ENCODE results near the gene RGPD5.

DNA sequence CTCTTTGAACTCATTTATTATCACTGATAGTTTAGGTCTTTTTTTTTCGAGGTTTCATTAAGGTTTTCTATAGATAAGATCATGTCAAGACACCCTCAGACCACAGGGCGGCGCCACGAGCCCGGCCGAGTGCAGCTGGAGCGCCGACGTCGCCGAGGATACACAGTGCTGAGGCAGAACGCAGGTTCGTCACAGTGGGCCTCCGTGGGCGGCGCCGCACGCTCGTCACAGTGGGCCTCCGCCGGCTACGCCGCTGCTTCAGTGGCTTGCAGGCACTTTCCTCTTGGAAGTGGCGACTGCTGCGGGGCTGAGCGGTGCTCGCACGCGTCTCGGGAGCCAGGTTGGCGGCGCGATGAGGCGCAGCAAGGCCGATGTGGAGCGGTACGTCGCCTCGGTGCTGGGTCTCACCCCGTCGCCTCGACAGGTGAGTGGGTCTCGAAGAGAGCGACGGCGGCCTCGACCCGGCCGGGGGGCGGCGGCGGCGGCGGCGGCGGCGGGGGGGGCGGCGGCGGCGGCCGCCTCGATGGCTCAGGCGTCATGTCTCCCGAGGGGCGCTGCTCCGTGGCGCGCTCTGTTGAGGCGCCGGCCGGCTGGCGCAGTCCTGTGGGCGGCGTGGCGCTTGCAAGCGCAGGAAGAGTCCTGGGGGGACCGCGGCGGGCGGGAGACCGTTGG lies at the start of gene RGPD5:
RGPD5 (plus strand) TSS at position 192 of the 672 bp plus-strand sequence.
- CAGE, long polyA plus RNA = no peak
- RRBS = 1% methylated on average over 9 of the region's 82 CpGs

DNA sequence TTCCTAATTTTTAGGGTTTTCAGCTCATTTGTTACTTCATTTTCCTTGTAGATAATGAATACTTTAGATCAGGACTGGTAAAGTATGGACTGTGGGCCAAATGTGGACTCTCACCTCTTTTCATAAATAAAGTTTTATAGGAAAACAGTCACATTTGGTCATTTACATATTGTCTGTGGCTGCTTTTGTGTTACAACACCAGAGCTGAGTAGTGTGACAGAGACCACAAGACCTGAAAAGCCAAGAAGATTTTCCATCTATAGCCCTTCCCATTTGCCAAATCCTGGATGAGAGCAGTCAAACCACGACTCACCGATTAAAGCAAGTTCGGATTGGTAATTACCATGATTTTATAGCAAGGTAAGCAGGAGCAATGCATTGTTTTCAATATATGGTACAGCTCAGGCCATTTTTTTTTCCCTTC lies 9.3 kb upstream of the MALL start:
- CAGE, long polyA plus RNA = no peak
- RRBS = no CpG with 5 or more reads among the region's 3 CpGs

DNA sequence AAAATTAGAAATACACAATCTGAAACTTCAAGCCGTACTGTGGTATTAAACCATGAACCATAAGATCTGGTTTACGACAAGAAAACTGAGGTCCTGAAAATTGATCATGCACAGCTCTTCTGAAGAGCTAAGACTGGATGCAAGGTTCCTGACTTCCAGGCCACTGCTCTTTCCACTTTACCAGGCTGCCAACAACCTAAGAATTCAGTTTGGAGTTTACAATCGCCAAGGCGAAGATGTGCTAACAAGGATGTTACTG lies 772 bp downstream of the MTLN start:
- CAGE, long polyA plus RNA = no peak
- RRBS = no CpG with 5 or more reads among the region's 4 CpGs

DNA sequence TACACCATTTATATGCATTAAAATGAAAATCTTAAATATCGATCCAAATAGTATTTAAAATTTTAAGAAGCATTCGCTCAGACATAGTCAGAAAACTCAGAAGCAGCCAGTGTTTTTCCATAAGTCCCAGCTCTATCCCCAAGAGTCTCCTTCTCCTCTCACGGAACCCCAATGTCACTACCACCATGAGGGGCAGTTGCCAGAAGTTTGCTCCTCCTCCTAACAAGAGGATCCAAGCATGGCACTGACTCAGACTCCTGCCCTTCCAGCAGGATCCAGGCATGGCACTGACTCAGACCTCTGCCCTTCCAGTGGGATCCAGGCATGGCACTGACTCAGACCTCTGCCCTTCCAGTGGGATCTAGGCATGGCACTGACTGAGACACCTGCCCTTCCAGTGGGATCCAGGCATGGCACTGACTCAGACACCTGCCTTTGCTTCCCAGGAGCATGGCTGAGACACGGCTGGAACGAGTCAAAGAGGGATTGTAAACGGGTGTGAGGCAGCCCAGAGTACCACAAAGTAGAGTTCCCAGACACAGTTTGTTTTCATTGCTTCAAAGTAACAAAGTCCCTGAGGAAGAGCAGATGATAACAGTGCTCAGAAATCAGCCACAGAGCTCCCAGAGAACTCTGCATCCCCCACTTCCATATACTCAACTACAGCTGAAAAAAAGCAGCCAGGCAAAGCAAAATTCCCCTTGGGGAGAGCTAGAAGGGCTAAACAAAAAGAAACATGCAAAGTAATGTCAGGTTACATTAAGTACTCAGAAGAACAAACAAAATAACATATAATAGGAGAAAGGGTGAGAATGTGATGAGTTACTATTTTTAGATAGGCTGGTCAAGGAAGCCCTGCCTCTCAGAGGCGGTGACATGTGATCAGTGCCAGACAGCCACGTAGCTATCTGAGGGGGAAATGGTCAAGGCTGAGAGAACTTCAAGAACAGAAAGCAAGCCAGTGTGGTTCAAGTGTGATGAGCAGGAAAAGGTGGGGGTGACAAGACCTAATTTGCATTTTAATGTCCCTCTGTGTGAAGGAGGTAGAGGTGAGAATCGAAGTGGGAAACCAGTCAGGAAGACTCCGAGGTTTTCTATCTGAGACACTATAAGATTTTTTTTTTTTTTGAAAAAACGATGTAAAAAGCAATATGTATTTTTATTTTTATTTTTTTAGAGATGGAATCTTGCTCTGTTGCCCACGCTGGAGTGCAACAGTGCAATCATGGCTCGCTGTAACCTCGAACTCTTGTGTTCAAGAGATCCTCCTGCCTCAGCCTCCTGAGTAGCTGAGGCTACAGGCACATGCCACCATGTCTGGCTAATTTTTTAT lies 2.9 kb downstream of the BUB1 start:
- CAGE, long polyA plus RNA = no peak
- RRBS = no CpG with 5 or more reads among the region's 14 CpGs

GRCh38 chr2:111122077-111123018 lies 1.6 kb downstream of the BCL2L11 start:
- CAGE, long polyA plus RNA = no peak
- RRBS = 1% methylated on average over 53 of the region's 123 CpGs

DNA sequence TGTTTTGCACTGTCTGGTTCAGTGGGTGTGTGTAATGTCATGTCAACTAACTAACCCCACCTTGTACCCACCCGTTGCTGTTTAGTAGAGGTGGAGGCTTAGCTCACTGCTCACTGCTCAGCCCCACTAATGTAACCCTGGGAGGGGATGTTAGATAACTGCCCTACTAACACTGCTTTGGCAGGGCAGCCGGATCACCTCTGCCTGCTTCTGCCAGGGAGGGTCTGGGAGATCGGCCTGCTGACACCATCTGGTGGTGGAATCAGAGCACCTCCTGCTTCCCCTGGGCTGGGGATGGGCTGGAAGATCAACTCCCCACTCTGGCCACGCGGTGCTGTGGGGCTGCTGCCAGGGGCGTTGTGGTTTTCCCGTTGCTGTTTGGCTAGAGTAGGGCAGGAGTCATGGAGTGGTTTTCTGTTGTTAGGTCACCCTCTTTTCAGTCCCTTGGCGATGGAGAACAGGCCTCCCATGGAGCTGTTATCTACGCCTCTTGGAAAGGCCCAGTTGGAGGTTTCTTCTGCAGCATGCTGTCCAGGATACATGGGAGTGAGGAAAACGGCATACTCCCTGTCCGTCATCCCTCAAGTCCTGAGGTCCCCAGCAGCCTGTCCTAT lies 15.1 kb downstream of the BCL2L11 start:
- CAGE, long polyA plus RNA = no peak
- RRBS = no CpG with 5 or more reads among the region's 11 CpGs

DNA sequence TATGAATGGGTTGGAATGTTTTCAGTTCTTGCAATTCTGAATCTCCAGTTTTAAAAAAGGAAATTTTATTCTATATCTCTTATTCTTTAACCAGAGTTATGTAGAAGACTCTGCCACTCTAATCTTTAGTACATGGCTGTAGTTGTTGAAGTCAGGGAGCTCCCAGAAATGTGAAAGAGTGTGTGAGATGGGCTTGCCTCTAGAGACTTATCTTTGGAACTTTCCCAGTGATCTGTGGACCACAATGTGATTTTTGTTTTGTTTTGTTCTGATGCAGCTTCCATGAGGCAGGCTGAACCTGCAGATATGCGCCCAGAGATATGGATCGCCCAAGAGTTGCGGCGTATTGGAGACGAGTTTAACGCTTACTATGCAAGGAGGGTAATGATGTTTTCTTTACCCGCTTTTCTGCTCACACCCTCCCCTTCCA lies 29.1 kb downstream of the BCL2L11 start:
- CAGE, long polyA plus RNA = no peak
- RRBS = no CpG with 5 or more reads among the region's 7 CpGs

DNA sequence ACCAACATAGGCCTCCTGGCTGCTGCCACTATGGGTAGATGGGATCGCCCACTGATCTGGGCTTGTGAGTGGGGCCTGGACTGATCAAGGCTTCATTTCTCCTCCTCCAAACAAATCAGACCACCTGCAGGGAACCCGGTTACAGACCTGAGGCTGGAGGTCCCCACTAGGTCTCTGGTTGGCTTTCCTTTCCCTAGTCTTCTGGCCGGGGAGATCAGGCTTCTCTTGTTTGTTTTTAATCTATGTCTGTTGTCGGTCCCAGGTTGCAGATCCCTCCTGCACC lies 253.3 kb downstream of the ANAPC1 start:
- CAGE, long polyA plus RNA = no peak
- RRBS = no CpG with 5 or more reads among the region's 4 CpGs

DNA sequence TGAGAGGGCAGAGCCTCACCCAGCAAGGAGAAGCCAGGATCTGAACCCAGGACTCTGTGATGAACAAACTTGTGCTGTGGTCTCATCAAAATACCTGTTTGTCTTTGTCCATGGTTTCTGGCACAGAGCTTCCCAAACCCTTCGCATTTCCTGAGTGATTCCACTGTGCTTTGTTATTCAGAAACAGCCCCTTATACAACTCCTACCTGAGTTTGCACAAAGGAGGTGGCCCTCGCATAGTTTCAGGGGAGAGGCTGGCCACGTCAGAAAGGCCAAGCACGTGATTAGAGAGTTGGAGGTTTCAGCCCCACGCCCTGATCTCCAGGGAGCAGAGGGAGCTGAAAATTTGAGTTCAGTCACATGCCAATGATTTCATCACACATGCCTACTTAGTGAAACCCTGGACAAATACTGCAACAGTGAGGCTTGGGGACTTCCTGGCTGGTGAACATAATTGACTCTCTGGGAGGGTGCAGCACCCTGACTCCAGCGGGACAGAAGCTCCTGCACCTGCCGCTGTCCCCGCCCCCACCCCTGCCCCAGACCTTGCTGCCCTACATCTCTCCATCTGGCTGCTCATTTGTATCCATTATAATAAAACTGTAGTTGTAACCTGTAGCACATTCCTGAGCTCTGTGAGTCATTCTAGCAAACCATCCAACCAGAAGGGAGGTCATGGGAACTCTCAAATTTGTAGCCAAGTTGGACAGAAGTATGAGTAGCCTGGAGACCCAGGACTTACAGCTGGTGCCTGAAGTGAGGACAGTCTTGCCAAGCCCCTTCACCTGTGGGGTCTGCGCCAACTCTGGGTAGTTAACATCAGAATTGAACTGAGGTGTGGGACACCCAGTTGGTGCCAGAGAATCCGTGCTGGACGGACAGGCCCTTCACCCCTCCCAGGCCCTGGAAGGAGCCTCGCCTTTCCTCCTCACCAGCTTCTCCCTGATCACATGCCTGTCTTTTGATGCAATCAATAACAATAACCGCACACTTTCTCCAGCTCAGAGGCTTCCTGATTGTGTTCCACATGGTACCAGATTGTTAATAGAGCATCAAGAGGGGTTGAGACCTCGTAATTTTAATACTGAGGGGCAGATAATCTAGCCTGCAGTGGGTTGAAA lies 224.4 kb downstream of the ANAPC1 start:
- CAGE, long polyA plus RNA = no peak
- RRBS = no CpG with 5 or more reads among the region's 14 CpGs

DNA sequence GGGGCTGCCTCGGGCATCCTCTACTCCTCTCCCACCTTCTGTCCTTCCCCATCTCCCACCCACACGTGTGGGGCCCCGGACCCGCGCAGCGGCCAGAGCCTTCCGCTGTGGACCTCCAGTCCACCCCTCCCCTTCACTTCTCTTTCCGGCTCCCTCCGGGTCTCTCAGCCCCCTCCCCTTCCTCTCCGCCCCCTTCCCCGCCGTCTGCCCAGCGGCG lies 323 bp upstream of the MERTK start:
- CAGE, long polyA plus RNA = no peak
- RRBS = 2% methylated on average over 6 of the region's 14 CpGs

DNA sequence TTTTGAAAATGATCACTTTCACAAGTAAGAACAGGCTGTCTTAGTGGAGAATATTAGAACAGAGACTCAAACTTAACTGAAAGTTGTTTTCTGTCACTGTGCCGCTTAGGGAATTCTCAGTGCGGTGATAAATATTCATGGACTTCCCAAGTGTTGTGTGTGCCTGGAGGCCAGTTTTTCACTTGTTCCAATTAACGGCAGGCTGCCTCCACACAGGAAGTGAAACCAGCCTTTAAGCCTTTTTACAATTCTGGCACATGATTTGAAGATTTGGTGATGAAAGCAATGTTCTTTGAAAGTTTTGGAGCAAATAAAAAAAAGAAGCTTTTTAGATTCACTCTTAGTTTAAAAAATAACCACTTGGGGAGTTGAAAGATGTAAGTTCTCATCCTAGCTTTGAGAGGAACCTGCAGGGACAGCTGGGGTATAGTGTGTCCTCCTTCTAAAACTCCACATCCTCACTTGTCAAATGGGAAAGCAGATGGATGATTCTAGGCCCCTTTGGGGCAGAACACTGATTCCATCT lies 8.1 kb downstream of the MERTK start:
- CAGE, long polyA plus RNA = no peak
- RRBS = no CpG with 5 or more reads among the region's 3 CpGs

DNA sequence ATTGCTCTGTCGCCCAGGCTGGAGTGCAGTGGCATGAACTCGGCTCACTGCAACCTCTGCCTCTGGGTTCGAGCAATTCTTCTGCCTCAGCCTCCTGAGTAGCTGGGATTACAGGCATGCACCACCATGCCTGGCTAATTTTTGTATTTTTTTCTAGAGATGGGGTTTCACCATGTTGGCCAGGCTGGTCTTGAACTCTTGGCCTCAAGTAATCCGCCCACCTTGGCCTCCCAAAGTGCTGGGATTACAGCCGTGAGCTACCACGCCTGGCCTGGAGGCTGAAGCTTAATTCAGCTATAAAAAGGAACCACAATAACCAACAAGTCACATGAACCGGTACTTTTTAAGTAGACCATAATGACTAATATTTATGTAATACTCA lies 49.2 kb upstream of the TMEM87B start:
- CAGE, long polyA plus RNA = no peak
- RRBS = no CpG with 5 or more reads among the region's 7 CpGs

DNA sequence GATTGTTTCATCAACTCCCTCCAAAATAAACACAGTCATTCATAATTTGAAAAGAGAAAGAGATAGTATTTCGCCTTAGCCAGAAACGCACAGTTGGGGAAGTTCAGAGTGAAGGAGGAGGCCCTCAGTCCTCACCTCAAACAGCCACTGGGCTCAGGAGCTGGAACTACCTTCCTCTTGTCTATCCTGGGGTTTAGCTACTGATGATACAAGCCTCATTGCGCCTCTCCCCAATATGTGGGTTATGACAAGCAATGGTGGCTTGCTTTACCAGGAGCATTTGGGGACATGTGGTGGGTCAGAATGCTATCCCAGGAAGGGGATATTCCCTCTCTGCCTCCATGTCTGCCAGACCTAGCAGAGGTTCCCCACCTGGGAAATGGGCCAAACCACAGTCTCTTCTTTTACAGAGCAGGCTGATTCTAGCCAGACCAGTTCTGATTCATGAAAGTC lies 22.2 kb upstream of the TMEM87B start:
- CAGE, long polyA plus RNA = no peak
- RRBS = no CpG with 5 or more reads among the region's 3 CpGs

DNA sequence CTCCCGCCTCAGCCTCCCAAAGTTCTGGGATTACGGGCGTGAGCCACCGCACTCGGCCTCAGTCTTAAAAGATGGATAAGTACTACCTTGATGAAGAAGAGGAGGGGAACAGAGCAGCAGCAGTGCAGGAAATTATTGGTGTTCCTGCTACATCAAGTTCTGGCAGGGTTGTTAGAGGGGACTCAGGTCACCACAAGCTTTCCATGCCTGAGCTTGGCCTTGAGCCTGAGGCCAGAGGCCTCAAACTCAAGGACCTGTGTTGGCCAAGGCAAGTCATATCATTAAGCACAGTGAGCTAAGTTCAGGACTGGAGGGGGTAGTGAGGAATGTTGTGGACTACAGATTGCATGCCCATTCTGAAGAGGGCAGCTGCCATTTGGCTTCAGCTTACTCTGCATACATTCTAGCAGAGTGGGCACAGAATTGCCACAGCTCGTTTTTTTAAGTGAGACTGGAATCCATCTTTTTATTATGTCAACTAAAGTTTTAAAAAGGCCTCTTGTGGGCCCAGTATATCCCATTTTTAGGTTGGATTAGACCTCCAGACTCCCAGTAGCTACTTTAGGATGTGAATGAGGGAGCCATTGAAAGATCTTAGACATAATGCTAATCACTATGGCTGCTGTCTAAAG lies 3.1 kb downstream of the TMEM87B start:
- CAGE, long polyA plus RNA = no peak
- RRBS = no CpG with 5 or more reads among the region's 6 CpGs

GRCh38 chr2:112139876-112140566 lies 1.8 kb downstream of the FBLN7 start:
- CAGE, long polyA plus RNA = no peak
- RRBS = 90% methylated on average over 4 of the region's 45 CpGs

DNA sequence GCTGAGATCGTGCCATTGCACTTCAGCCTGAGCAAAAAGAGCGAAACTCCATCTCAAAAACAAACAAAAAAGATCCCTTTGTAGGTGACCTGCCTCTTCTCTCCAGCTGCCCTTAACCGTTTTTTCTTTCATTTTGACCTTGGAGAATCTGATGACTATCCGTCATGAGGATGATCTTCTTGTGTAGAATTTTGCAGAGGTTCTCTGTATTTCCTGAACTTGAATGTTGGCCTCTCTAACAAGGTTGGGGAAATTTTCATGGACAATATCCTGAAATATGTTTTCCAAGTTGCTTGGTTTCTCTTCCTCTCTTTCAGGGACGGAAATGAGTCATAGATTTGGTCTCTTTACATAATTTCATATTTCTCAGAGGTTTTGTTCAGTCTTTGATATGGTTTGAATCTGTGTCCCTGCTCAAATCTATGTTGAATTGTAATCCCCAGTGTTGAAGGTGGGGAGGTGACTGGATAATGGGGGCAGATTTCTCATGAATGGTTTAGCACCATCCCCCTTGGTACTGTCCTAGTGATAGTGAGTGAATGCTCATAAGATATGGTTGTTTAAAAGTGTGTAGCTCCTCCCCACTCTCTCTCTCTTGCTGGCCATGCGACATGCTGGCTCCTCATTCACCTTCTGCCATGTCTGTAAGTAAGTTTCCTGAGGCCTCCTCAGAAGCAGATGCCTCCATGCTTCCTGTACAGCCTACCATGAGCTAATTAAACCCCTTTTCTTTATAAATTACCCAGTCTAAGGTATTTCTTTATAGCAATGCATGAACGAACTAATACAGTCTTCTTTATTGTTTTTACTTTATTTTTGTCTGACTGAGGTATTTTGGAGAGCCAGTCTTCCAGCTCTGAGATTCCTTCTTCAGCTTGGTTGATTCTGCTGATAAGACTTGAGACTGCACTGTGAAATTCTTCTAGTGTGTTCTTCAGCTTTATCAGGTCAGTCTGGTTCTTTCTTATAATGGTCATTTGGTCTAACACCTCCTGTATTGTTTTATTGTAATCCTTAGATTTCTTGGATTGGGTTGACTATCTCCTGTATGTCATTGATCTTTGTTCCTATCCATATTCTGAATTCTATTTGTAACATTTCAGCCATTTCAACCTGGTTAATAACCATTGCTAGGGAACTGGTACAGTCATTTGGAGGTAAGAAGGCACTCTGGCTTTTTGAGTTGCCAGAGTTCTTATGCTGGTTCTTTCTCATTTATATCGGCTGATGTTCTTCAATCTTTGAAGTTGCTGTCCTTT lies 33.6 kb downstream of the ZC3H8 start:
- CAGE, long polyA plus RNA = no peak
- RRBS = no CpG with 5 or more reads among the region's 8 CpGs

- CAGE, long polyA plus RNA = no peak
- RRBS = no CpG with 5 or more reads among the region's 2 CpGs
Measured at GRCh38 chr2:112280449-112280826, 5.0 kb downstream of the ZC3H6 start.

DNA sequence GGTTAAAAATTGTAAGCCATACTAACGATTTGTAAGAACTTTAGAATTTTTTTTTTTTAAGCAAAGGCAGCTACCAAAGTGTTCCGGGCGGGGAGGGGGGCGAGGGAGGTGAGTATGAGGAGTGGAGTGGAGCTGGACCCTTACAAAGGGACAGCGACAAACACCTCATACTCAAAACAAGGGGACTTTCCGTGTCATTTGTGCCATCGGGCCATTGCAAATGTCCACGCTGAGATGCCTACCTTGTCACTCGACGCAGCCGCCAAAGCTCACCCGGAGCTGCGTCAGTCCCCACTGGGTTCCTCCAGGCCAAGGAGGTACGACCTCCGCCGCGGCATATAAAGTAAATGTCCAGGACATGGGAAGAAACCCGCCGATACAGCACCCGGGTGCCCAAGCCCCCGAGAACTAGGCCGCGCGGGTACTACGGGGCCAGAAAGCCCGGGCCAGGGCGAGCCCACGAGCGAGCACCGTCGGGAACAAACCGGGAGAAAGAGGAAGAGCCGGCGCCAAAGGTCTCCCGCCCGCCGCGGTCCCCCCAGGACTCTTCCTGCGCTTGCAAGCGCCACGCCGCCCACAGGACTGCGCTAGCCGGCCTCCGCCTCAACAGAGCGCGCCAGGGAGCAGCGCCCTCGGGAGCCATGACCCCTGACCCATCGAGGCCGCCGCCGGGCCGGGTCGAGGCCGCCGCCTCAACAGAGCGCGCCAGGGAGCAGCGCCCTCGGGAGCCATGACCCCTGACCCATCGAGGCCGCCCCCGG lies 977 bp downstream of the RGPD8 start:
- CAGE, long polyA plus RNA = no peak
- RRBS = 3% methylated on average over 4 of the region's 64 CpGs

GRCh38 chr2:112541680-112541941 lies 654 bp upstream of the POLR1B start:
- CAGE, long polyA plus RNA = no peak
- RRBS = 1% methylated on average over 8 of the region's 12 CpGs

DNA sequence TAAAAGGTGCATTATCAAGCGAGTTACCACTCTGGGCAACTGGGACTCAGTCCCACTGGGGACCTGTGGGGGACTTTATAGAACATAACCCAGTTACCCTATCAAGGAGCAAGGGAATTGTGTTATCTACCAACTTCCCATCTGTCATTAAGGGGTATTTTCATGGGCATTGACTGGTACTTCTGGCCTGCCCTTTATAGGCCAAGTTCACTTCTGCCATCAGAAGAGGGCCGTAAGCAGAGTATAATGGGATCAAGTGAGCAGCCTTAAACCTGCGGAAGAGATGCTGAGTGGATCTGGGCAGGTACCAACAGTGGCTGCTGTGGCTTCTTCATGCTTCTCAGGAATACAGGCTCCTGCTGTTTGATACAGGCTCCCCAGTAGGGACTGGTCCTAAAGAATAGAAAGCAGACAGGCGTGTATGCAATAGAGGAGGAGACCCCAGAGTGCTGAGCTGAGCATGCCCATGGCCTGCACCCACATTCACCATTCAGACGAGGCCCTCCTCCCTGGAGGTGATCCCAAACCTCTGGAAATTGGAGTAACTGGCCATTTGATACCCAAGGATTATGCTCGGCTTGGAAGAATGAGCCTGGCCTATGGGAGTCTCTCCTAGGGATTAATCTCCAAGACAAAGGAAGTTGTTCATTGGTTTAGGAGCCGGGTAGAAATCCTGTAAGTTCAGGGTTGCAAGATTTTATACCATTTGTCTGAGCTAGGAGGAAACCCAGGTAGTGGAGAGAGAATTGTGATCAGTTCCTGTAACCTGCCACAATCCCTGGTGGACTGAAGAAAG lies 6.4 kb downstream of the CHCHD5 start:
- CAGE, long polyA plus RNA = no peak
- RRBS = no CpG with 5 or more reads among the region's 7 CpGs